ENCODE measurements around the gene CAPN10.

DNA sequence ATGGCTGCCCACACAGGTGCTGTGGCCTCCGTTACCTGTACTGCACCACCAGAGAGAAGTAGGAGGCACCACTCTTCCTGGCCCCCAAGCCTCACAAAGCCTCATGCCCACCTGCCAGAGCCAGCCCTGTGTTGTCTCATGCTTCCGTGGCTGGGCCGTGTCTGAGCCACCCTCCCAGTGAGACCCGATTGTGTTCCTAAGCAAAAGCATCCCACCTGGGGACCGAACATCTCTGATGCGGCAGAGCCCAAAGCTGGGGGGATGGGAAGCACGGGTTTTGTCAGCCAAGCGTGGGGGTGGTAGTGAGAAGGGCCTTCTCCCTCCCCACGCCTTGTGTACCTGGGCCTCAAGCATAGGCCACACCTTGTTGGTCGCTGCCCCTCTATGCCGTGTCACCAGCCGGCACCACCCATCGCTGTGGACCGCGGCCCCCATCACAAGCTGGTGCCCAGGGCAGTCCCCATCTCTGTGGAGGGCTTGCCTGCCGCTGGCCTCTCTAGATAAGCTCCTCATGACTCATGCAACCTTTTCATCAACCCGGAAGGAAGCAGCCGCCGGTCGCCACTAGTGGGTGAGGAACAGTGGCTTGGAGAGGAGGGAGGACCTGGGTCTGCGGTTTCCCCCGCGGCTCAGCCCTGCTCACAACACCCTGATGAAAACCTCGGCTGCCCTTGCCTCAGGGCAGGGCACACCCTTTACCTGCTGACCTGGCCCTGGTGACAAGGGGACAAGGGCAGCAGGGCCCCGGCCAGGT, 2.7 kb upstream of the RNPEPL1 start:
- PRO-cap = bidirectional peak, plus-strand start at position 581 of the sequence, minus-strand start at position 468 of the sequence

DNA sequence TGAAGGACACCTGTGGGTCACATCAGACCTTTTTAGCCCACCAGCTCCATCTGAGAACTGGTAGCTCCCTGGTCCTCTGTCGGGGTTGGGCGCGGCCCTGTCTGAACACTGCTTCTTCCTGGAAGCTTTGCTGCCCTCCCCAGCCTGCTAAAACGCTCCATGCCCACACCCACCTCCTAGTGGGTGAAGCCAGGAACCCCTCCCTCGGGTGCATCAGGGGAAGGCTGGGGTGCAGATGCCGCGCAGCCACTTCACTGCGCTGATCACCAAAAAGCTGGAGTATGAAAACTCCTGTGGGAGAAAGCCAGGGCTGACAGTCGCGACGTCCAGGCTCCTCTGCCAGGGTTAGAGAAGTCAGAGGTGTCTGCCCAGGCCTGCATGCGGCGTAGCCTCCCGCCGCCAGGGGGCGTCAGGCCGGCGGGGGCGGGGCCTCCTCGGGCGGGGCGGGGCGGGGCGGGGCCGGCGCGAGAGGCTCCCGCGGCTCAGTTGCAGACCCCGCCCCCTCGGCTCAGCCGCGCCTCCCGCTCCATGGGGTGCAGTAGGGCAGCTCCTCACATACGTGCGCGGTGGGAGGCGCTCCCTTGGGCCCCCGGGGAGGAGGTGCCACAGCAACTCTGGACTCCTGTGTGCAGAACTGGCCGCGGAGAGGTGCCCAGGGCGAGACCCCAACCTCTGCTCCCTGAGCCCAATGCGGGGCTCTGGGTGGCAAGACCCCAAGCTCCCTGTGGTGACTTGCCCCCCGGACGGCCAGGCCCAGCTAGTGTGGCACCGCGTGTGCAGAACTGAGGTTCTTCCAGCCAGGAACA, 2.0 kb upstream of the RNPEPL1 start:
- PRO-cap = bidirectional peak, plus-strand start at position 584 of the sequence, minus-strand start at position 338 of the sequence

DNA sequence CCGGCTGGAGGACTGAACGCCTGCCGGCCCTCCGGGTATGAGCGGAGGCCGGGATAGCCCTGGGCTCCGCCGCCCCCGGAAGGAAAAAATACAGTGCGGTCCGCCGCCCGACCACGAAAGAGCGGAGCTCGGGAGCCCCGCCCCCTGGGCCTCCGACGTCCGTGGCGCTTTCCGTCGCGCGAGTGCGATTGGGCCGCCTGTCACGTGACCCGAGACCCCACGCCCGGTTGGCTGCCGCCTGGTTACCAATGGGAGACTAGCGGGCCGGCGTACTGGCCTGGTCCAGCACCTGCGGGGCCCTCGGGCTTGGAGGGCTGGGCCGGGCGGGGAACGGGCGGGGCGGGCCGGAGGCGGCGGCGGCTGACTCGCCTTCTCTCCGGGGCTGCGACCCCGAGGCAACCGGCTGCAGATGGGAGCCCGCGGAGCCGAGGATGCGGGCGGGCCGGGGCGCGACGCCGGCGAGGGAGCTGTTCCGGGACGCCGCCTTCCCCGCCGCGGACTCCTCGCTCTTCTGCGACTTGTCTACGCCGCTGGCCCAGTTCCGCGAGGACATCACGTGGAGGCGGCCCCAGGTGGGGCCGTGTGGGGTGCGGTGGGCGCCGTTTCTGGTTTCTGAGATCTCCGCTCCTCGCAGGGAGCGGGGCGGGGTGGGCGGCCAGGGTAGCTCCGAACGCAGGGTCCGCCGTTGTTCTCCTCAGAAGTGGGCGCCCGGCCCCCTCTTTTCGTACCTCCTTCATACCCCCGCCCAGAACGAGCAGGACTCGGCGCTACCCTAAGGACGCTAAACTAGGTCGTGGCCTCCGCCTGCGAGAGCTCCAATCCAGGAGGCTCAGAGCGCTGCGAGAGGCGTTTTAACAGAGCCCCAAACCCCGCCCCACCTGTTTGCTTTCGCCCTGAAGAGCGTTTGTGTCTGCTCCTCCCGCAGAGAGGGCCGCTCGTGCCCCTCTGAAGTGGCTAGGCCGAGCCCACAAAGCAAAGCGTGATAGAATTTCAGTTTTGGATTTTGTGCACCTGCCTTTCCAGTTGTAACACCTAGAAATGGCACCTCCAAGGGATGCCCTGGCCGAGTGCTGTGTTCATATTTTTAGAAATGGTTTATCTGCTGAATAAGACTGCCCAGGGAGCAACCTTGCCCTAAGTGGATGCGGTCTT, at the start of gene CAPN10:
CAPN10 (plus strand) TSS at position 254 of the 1,152 bp plus-strand sequence.
- PRO-cap = bidirectional peak, plus-strand start at position 248 of the sequence, minus-strand start at position 115 of the sequence

GRCh38 chr2:240626560-240627332, 1.5 kb downstream of the GPR35 start:
- PRO-cap = no peak

GRCh38 chr2:240686119-240686642, 3.5 kb upstream of the AQP12B start:
- PRO-cap = no peak

GRCh38 chr2:240775703-240776509, 44.1 kb downstream of the KIF1A start:
- PRO-cap = no peak

DNA sequence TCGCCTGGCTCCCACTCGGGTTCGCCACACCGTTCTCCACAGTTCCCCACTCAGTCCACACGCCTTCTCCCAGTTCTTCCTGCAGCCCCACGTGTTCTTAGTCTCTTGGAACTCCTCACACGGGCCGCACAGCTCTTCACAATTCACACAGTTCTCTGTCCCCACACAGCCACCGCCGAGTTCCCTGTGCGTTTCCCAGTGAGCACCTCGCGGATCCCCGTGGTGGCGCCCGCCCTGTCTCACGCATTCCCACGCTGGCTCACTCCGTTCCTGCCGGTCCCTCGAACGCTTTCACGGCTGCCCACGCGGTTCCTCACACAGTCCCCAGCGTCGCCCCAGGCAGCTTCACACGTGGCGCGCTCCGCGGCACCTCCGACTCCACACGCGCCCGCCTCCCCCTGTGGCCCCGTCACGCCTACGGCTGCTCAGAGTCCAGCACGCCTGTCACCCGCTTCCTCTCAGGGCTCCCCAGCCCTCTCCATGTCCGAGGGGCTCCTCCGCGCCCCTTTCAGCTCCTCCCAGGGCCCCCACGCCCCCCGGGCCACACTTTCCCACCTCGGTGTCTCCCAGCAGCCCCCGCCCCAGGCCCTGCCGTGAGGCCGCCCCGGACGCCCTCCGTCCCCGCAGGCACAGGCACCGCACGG, 38.1 kb downstream of the KIF1A start:
- PRO-cap = no peak

GRCh38 chr2:240880199-240880490, 11.5 kb downstream of the AGXT start:
- PRO-cap = unidirectional peak, minus-strand start at chr2:240880355

DNA sequence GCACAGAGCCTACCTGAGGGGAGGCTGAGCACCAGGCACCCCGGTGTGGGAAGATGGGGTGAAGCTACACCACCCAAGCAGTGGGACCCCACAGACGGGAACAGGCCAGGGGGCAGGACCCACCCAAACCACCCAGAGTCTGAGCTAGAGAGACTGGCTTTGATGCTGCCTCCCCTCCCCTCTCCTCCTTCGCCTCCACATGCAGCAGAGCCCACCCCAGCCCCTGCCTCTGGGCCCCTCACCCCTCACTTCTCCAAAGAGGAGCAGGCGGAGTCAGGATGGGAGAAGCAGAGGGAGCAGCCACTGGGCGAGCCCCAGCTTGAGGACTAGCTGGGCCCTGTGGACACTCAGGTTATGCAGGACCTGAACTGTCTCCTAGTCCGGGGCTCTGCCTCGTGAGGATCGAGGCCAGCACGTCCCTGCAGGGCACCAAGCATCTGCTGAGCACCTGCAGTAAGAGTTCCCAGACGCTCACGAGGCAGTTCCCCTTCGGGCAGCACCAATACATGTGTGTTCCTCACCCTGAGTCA, 28.6 kb downstream of the MTERF4 start:
- PRO-cap = no peak

- PRO-cap = no peak
Observed at GRCh38 chr2:241080344-241081161, 21.5 kb downstream of the MTERF4 start.

- PRO-cap = no peak
Observed at GRCh38 chr2:241095903-241096723, 6.0 kb downstream of the MTERF4 start.

DNA sequence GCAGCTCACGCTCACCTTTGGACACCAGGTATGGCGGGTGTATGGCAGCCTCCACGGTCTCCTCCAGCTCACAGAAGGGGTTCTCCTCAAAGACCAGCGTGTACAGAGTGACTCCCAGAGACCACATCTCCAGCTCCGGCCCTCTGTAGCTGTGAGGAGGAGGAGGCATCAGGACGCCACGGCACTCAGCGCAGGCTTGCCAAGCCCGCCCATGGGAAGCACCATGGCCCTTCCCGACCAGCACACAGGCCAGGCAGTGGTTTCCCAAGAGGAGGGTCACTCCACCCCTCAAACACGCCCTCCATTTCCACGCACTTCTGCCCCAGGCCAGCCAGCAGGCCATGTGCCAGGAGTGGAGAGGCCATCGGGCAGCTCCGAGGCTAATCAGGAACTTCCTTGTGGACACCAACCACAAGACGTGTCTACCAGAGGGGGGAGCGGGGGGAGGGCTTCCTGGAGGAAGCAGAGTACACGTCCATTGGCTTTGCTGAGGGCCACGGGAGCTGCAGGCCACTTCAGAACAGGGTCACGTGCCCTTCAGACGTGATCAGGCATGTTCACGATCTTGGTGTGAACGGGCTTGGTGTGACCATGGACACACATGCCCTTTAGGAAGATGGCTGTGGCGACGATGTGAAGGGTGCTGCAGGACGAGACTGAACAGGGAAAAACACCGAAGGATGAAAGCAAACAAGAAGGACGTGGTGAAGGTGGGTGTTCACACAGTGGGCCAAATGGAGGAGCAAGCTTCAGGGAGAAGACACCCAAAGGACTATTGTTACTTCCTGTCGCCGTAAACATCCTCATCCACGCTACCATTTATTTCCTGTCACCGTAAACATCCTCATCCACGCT, 6.3 kb upstream of the MTERF4 start:
- PRO-cap = no peak

GRCh38 chr2:241123656-241124434, 21.8 kb upstream of the MTERF4 start:
- PRO-cap = no peak

DNA sequence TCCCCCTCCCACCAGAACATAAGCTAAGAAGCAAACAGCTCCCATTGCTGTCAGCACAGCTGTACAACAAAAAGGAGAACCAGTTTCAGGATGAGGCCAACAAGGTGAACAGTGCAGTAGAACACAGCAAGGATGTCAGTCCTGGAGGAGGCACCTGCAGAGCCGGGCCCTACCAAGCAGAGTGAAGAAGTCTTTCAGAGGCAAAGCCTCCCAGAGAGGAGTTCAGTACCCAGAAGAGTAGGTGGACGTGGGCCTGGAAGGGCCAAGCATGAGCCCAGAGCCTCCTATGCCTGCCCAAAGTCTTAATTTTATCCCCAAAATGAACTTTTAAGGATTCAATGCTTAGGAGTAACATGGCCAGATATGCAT, 983 bp downstream of the PASK start:
- PRO-cap = no peak

DNA sequence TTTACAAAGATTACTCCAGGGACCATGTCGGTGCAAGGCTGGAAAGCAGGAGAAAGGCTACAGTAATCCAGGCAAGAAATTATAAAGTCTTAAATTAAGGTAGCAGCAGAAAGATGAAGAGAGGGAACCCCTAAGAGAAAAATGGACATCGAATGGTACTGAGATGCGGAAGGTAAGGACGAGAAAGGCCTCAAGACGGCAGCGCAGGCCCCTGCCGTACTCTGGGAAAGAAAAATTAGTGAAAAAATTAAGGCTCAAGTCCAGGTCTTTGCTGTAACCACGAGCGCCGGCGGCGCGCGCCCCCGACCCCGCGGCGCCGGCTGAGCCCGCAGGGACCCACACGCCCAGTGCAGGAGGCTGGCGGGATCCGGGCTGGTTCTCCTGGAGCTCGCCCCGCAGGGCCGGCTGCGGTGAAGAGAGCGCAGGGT, 584 bp downstream of the PASK start:
- PRO-cap = no peak

DNA sequence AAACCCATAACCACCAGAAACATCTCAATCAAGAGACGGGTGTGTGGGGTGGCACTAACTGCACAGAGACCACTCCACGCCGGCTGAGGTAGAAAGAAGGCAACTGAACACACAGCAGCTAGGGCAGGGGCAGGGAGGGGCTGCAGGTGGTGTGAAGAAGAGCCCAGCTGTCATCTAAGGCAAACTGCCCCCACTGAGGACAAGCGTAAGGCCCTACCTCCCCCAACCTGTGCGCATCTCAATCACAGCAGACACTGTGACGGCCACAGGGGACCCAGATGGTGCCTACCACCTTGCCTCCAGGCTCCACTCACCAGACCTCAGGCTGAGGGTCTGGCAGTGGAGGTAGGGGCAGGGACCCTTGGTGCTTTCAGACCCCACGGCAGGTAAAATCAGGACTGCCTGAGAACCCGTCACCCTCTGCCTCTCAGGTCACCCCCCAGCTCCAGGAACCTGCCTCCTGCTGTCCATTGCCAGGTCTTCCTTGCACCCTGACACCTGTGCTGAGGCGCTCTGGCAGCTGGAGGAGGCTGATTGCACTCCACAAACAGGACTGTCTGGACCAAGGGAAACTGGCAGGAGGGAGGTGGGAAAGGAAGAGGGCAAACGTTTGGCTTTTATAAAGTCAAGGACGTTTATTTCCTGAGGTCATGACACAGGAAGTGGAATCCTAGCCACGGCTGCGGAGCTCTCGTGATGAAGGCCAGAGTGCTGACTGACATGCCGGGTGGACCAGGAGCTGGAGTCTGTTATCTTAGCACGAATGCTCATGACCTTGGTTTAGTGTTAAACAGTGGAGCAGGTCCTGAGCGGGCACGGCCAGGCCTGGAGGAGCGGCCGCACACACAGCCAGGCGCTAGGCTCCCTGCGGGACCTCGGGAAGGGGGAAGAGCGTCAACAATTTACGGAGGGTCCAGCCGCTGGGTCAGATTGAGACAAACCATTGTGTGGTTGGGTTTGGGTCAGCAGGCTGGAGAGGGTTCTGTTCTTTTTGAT, 40.4 kb downstream of the ANO7 start:
- PRO-cap = no peak

- PRO-cap = no peak
Observed at GRCh38 chr2:241256088-241256531, 59.4 kb downstream of the HDLBP start.

DNA sequence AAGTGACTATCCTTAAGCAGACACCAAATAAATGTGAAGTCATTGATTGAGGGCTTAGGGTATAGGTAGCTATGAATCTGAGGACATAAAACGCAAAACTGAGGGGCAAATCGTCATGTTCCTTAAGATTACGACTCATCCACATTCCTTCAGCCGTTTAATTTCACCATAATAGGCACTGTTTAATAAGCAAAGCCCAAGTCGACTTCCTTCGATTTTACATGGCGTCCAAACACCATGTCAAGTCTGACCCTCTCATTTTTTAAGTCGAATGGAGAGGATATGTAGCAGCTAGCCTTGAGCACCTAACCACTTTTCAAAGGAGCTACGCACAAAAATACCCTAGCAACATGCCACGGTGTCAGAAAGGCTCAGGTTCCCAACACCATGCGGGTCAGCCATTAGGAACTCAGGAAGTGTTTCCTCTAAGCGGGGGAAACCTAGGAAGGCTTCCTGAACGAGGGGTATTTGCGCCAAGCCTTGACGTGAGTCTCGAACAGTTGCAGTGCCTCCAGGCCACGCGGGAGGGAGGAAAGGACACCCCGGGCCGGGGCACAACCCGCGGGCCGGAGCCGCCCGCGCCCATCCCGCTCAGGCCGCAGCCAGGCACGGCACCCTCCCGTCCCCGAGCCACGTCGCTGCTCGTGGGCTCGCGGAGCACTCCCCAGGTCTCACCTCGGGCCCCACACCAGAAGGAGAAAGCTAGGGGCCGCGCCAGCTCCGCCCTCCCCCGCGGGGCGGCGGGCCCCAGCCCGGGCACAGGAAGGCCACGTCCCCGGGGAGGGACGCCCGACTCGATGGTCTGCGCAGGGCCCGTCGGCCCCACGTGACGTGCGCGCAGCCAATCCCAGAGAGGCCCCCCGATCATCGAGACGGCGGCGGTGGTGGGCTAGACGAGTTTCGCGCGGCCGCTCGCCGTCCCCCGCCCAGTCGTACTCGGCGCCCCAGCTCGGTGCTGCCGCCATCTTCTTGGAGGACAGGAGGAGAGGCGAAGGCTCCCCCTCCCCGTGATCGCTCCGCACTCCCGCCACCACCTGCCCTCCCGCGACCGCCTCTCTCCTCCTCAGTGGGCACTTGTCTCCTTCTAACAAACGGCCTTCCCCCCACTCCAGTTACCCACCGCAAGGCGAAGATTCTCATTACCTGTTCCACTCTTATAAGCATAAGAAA, 660 bp downstream of the HDLBP start:
- PRO-cap = bidirectional peak, plus-strand start at position 870 of the sequence, minus-strand start at position 799 of the sequence

- PRO-cap = no peak
Observed at GRCh38 chr2:241337173-241337968, 18.7 kb upstream of the FARP2 start.

DNA sequence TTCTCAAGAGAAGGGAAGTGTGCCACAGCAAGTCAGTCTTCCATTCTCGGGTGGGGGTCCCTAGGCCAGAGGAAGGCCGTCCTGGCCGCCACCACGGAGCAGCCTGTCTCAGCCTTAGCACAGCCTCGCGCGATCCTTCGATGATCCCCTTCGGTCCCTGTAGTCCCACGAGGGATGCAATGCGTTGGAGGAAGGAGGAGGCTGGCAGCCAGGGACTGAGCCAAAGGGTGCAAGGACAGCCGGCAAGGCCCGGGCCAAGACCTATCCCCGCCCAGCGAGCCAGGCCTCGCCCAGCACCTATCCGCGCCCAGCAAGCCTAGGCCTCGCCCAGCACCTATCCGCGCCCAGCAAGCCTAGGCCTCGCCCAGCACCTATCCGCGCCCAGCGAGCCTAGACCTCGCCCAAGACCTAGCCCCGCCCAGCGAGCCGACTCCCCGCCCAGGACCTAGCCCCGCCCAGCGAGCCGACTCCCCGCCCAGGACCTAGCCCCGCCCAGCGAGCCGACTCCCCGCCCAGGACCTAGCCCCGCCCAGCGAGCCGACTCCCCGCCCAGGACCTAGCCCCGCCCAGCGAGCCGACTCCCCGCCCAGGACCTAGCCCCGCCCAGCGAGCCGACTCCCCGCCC, 787 bp upstream of the FARP2 start:
- PRO-cap = no peak